SJCRH30 (cell line): ENCODE measurements around a stretch of chr15.

DNA sequence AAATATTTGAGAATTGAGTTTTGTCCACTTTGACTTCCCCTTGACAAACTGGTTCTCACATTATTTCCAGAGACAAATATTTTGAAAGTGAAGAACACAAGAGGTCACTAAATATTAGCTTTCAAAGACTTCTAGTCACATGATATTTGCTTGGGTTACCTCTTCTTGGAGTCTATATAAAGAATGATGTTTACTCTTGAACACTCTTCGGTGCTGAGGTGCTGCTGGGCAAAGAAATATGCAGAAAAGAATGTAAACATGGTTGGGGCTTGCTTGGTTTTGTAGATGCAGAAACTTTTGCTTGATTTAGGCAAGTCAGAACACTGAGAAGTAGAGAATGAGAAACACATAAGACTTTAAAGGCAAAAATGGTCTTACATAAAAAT, 120.6 kb upstream of the MCTP2 start:
- RAMPAGE, long total RNA: no peak

- RAMPAGE, long total RNA: no peak
Observed at GRCh38 chr15:94287597-94288187, 56.3 kb downstream of the MCTP2 start.

GRCh38 chr15:95266370-95266797, 1035.0 kb downstream of the MCTP2 start:
- RAMPAGE, long total RNA: no peak

- RAMPAGE, long total RNA: no peak
Observed at GRCh38 chr15:95281660-95282127, 1048.8 kb upstream of the NR2F2 start.

- RAMPAGE, long total RNA: no peak
Observed at GRCh38 chr15:95469616-95470143, 860.8 kb upstream of the NR2F2 start.

DNA sequence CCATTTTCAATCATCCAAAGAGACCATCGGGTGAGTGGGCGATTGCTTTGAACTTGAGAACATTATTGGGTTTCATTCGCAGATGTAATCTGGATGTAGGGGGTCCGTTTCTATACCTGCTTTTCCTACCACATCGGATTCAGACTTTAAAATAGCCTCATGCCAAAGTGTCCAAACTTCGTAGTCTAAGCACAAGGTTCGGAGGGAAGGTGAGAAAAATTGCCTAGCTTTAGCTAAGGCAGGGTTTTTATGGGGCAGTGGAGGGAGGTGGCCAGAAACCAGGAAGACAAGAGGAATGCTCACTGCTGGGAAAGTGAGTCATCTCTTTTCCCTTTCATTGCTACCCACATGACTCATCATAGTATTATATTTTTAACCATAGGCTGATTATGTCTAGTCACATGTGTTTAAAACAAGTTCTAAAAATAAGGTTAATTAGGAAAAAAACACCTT, 773.1 kb upstream of the NR2F2 start:
- RAMPAGE, long total RNA: no peak

DNA sequence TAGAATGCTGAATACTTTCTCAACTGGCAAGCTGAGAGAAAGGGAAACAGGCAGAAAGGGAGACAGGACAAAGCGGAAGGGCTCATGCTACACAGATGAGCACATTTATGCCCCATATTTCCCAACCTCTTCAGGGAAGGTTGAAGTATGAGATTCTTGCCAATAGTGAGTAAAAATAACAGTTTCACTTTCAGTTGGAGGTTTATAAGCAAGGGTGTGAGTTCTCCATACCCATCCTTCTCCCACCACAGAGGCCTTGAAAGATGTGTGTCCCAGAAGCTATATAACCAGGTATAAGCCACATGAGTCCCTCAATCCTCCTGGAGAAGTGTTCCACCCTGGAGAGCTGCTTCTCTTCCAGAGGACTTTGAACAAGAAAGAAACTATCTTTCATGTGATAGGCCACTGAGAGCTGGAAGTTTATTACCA, 709.5 kb upstream of the NR2F2 start:
- RAMPAGE, long total RNA: no peak

GRCh38 chr15:95669014-95669675, 661.4 kb upstream of the NR2F2 start:
- RAMPAGE, long total RNA: no peak

DNA sequence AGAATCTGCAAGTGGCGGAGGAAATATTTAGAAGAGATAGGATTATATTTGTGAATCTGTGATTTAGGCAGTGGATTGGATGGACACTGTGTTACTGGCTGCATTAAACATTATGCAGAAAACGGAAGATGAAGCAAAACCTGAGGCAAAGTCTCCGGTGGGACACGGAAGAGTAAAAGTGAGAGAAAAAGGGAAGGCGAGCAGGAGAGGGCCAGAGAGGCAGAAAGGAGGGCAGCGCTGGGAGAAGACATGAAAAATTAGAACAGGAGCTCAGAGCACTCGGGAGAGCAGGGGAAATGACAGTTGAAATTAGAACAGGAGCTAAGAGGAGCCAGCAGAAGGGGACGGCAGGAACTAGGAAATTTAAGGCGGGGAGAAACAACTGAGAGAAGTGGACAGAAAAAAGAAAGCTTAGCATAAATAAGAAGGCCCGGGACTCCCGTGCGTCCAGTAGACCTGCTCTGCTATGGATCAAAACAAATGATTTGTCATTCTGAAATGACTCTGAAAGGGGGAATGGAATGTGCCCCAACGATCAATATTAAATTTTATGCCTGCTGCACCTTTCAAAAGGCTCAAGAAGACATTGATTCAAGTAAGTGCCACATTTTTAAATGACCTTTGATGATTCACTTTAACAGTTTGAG, 340.1 kb upstream of the NR2F2 start:
- RAMPAGE, long total RNA: no peak

- RAMPAGE, long total RNA: no peak
Observed at GRCh38 chr15:96042818-96043371, 287.6 kb upstream of the NR2F2 start.

GRCh38 chr15:96052699-96053167, 277.8 kb upstream of the NR2F2 start:
- RAMPAGE, long total RNA: no peak

GRCh38 chr15:96160252-96160844, 170.2 kb upstream of the NR2F2 start:
- RAMPAGE, long total RNA: no peak

- RAMPAGE, long total RNA: no peak
Observed at GRCh38 chr15:96181389-96182300, 148.9 kb upstream of the NR2F2 start.

DNA sequence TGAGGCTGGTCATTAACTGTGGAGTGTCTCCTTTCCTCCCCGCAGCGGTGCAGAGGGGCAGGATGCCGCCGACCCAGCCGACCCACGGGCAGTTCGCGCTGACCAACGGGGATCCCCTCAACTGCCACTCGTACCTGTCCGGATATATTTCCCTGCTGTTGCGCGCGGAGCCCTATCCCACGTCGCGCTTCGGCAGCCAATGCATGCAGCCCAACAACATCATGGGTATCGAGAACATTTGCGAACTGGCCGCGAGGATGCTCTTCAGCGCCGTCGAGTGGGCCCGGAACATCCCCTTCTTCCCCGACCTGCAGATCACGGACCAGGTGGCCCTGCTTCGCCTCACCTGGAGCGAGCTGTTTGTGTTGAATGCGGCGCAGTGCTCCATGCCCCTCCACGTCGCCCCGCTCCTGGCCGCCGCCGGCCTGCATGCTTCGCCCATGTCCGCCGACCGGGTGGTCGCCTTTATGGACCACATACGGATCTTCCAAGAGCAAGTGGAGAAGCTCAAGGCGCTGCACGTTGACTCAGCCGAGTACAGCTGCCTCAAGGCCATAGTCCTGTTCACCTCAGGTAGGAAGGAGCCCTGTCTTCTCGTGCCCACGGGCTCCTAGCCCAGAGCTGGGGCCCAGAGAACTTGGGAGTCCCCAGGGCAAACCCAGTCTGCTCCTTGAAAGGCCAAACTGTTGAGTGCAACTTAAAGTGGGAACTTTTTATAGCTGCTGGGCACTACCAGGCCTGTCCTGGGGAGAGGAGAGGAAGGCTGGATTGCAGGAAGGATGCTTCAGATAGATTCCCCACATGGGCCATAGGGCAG, 3.7 kb downstream of the NR2F2 start:
- RAMPAGE, long total RNA: no peak

GRCh38 chr15:96336911-96337795, 6.7 kb downstream of the NR2F2 start:
- RAMPAGE, long total RNA: no peak

DNA sequence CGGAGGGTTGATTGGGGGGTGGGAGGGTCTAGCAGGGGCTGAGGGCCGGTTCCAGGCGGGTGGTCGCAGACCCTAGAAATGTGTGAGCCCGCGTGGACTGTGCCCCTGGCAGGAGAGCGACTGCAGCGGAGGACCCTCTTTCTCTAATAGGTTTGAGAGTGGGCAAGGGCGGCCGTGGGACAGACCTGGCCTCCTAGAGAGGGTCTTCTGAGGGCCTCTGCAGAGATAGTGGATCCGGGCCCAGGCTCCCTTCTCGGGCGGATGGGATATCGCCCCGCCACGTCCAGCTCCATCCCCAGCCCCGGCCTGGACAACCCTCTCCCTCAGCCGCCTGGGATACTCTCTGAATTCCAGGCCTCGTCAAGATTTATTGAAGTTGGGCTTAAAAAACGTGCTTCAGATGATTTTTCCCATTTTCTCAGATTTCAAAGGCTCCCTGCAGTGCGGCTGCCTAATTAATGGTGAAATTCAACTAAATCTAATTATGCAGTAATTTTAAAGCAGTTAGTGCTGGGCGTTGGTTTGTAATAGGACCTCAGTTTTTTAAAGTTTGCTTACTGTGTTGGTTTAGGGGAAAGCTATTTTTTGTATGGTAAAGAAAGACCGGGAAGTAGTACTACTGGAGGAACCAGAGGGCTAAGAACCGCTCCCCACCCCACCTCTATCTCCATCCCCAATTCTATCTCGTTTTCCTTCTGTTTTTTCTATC, 11.5 kb downstream of the NR2F2 start:
- RAMPAGE, long total RNA: no peak

DNA sequence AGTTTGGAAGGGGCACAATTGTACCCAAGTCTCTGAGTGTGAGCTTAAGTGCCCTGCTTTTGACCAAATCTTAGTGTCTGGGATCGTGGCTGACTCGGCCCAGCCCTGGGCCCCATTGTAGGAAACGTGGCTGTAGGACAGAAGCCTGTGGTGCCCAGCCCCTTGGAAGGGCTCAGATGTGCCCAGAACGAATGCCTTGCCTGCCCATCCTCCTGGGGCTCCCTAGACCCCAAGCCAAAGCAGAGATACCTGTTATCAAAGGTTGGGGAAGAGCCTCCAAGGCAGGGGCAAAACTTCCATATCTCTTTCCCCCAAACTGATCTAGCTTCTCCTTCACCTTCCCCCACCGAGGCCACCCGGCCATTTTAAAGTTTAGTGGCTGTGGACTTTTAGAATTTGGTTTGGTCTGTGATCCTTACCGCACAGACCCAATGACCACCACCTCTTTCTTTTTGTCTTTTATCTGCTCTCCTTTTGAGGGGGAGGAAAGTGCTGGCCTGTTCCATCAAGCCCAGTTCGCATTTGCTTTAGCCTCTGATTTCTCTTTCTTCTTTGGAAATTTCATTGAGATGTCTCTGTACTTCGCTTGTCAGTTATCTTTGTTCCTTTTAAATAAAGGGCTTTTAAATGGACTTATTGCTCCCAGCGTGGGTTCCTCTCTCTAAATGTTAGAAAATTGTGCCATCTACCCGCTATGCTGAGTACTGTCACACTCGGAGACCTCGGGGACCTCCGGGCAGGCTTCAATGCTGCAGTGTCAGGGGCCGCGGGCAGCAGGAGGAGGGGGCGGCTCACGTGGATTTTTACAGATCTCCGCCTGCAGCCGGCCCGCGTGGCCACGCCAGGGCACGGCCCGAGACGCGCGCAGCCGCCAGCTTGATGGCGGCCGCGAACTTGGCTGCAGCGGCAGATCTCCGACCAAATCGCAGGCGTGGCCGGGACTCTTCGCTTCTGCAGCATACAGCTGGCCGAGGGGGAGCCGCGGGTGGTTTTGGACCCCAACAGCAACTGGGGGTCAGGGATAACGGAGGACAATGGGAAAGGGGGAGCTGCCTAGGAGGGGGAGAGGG, 14.9 kb downstream of the NR2F2 start:
- RAMPAGE, long total RNA: no peak

DNA sequence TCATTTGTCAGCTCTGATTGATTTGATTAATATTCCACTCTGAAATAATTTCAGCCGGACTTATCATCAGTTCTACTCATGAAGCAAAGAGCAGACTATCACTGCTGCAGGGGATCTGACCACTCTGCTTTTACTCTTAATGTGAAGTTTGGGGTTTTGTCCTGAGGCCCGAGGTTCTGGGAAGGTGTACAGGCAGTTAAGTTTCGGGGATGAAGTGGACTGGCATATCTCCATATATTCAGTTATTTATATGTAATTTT, 19.9 kb downstream of the NR2F2 start:
- RAMPAGE, long total RNA: no peak

DNA sequence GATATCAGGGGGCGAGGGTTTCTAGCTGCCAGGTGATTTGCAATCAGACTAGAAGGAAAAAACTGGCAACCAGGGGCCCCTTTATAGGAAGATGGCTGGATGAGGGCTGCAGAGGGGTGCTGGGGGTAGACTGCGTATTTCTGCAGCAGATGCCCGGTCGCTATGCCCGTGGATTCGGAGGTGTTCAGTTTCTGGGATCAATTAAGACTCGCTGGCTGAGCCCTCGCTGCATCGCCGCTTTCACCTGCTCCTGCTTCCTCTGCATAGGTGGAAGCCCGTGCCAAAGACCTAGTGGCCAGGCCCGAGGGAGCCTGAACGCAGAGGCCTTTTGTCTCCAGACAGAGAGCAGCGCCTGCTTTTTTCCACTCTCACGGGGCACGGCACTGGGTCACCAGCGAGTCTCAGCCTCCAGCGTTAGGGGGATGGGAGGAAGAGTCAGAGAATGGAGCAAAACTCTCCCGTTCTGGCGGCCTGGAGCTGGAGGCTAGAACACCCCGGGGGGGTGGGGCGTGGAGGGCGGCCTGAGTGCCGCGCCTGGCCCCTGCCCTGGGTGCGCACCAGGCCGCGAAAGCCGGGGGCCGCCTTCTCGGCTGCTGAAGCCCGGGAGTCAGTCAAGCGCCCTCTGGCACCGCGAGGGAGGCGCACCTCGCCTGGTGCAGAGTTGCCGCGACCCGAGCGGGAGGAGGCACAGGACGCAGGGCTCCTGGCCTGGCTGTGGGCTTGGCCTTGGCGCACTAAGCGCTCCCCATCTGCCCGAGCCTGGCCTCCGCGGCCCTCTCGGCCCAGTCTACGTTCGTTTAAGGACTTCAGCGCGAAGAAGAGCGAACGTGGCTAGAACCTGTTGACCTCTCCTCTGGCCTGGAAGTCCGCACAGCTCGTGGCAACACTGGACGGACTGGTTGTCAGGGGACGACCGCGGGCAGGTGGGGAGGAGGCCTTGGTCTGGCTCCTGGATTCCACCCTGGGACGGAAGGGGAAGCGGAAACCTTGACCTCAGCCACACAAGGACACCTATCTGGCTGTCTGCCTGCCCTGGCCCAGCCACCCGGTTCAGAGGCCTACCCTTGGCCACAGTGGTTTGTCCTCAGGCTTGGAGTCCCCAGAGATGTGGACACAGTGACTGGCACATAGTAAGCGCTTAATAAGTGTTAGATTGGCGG, 21.5 kb downstream of the NR2F2 start:
- RAMPAGE, long total RNA: no peak

GRCh38 chr15:96896952-96897410, 566.5 kb downstream of the NR2F2 start:
- RAMPAGE, long total RNA: no peak